Ureter (tissue), 1 donor: ENCODE measurements around a stretch of chr18.

GRCh38 chr18:57909599-57910065 is 106.5 kb upstream of the ATP8B1 start:
- PRO-cap = no peak

GRCh38 chr18:58080370-58080875 is 36.4 kb downstream of the NEDD4L start:
- PRO-cap = no peak

DNA sequence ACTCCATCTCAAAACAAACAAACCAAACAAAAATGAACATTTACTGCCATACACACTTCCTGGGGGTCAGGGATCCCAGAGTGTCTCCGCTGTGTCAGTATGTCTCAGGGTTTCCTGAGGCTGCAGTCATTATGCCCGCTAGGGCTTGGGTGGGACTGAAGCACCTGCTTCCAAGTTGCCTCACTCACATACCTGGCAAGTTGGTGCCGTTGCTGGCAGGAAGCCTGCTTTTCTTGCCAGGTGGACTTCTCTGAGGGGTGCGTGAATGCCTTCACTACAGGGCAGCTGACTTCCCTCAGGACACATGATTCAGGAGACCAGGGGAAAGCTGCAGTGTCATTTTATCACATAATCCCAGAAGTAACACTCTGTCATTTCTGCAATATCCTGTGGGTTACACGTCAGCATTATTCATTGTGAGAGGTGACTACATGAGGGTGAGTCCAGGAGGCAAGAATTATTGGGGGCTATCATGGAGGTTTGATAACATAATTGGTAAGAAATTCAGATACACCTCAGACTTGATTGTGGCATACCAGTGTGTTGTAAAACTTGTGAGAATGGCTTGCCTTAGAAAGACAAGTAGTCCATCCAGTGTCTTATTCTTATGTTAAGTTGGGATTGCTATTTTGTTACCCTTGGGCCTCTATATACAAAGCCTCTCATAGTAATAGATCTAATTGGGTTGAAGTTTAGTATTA is 44.0 kb downstream of the NEDD4L start:
- PRO-cap = no peak

DNA sequence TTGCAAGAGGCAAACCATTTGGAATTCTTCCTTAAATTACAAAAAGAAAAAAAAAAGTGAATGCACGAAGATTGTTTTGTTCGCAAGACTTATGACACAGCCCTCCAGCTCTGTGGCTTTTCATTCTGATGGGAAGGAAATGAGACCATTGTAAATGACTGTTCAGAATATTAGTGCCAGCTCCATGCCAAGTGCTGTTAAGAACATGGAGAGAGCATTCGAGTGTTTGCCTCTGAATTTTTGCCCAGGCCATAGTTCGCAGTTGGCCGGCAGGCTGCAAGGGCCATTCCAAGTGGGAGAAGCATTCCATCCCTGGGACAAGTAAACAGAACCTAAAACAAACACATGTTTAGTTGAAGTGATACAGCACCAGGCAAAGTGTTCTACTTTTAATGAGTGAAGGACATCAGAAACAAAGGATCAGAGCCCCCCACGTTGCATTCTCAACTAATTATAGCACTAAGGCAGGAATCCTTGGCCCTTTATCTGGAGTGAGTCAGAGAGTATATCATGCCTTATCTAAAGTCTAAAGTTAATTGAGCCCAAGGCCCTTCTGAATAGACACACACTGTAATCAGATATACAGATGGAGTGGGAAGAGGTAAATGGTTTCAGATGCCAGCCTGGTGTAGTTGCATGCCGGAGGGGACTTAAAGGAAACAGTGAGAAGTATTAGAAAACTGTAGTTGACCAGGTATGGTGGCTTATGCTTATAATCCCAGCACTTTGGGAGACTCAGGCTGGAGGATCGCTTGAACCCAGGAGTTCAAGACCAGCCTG is 53.2 kb downstream of the NEDD4L start:
- PRO-cap = no peak

- PRO-cap = no peak
Observed at GRCh38 chr18:58099027-58099866, 55.2 kb downstream of the NEDD4L start.

- PRO-cap = no peak
Observed at GRCh38 chr18:58204923-58205886, 161.2 kb downstream of the NEDD4L start.

- PRO-cap = no peak
Observed at GRCh38 chr18:58208266-58208706, 164.3 kb downstream of the NEDD4L start.

- PRO-cap = no peak
Observed at GRCh38 chr18:58231930-58232658, 188.1 kb downstream of the NEDD4L start.

DNA sequence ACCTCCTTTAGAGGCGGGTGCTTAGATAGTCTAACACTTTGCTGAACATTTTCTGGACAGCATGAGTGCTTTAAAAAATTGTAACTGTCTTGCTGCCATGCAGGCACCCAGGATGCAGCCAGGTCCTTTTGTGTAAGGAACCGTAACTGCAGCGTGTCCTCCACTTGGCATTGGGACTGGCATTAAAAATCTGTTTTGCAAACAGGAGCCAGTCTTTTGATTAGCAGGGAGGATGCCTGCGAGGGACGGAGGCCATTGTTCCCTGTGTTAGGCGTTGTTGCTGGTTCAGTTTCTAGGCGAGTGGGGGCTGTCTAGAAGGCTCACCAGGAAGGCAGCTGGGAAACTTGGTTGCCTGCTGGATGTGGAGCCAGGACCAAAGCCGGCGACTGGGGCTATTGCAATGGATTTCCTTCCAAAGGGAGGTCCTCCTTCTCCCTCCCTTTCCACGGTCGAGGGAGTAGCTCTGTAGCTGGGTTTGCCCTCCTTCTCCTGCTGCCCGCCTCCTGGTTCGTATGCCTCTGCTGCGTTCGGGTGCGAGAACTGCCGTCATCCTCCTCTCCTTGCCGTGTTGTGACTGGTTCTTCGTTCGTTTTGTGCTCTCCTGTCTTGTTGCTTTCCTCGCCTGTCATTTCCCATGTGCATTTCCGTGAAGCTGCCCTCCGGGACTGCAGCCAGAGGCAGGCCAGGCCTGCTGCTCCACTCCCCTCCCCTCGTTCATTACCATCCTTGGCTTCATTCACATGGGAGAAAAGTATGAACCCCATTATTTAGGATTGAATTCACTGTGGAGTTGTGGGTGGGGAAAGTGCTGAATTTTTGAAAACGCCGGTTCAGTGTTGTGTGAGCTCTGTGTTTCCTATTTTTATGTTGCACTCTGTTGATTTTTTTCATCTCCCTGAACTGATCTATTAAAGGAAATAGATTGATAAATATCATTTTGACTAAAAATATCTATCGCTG is 203.4 kb downstream of the NEDD4L start:
- PRO-cap = no peak

- PRO-cap = no peak
Observed at GRCh38 chr18:58268673-58269243, 224.7 kb downstream of the NEDD4L start.

GRCh38 chr18:58345043-58345596 is 283.8 kb downstream of the ALPK2 start:
- PRO-cap = no peak

DNA sequence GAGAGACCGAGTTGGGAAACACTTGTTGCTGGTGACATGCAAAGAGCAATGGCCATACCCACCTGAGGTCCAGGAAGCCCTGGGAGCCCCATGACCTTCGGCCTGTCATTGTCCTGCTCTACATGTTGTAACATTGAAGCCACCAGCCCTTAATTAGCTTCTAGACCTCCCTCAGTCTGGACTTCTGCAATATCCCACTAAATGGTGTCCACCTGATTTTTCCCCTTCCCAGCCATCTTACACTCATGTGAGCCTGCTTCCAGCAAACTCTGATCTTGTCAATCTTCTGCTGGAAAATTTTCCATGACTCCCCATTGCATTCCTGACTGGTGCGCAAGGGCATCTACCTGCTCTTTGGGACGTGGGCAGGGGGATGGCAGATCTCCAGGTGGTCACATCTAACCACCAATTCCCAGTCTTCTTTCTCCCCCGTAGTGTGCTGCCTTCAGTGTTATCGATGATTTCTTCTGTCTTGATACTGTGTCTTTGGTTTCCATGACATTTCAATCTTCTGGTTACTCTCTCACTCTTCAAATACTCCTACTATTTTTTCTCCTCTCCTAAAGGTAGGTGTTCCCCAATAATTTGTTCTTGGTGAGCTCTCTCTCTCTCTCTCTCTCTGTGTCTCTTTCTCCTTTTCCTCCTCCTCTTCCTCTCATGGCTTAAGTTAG is 220.7 kb downstream of the ALPK2 start:
- PRO-cap = no peak

GRCh38 chr18:58452014-58452899 is 176.6 kb downstream of the ALPK2 start:
- PRO-cap = no peak

DNA sequence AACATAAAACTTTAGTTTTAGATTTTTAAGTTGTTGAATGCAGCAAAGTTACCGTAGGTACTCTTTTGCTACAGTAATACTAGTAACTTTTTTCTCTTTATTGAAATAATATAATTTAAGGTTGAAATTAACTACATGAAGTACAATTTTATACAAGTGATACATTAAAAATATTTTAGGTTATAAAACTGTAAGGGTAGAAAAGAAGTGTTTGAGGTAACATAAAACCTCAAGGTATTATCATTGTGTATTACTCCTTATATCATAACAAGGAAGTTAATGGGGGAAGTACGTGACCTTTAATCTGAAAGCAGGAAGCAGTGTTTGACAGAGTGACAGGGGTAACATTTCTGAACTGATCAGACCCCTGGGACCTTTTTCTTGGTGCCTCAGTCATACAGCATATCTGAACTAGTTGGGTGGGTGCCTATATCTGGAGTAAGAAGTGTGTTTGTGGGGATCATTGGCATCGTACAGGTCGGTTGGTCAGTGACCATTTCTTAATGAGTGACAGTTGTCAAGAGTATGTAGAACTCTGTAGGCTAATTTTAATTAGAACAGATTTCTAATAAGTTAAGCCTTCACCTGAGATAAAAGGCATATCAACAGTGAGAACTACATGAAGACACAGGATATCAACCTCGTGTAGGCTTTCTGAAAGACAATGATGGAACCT is 43.0 kb downstream of the MALT1 start:
- PRO-cap = no peak

DNA sequence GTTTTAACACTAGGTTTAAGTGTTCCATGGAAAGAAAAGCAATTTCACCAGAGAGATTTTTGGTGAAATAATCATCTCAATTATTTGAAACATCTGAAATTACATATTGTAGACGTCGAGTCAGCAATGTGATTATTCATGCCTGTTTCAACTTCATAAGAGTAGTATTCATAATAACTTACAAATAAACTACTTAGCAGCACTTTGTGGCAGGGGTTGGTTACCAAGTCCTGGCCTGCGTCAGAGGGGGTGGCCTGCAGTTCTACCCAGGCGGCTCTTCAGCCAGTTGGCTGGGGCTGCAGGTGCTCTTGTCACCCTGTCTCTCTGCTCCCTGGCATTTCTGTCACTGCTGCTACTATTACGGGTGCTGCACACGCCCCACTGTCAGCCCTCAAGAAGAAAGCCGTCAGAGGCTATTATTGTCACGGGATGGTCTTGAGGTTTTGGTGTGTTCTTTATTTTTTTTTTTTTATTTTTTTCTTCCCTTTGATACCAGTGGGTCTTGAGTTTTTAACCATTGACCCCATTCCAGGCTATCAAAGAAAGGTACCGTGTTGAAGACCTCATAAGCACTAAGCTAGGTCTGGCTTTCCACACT is 50.5 kb downstream of the MALT1 start:
- PRO-cap = no peak

DNA sequence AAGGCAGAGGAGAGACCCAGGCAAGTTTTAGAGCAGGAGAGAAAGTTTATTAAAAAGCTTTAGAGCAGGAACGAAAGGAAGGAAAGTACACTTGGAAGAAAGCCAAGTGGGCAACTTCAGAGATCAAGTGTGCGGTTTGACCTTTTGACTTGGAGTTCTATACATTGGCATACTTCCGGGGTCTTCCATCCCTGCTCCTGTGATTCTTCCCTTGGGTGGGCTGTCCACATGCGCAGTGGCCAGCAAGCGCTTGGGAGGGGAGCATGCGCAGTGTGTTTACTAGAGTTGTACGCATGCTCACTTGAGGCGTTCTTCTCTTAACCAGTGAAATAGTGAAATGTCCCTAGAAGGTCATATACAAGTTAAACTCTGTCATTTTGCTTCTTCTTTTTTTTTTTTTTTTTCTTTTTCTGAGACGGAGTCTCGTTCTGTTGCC is 56.9 kb upstream of the ZNF532 start:
- PRO-cap = no peak

DNA sequence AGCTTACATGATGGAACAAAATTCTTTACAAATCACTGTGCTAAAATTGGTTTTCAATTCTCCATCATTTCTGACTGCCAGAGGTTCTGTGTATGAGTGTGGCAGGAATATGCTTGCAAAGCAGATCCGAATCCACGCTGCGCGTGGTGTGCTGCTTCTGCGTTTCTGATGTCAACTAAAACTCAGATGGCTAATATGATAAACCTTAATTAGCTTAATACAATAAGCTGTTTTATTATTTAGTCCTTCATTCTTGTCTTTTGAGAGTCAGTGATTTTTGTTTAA is 2.2 kb downstream of the ZNF532 start:
- PRO-cap = no peak

- PRO-cap = no peak
Observed at GRCh38 chr18:58991013-58991884, 126.6 kb downstream of the ZNF532 start.

DNA sequence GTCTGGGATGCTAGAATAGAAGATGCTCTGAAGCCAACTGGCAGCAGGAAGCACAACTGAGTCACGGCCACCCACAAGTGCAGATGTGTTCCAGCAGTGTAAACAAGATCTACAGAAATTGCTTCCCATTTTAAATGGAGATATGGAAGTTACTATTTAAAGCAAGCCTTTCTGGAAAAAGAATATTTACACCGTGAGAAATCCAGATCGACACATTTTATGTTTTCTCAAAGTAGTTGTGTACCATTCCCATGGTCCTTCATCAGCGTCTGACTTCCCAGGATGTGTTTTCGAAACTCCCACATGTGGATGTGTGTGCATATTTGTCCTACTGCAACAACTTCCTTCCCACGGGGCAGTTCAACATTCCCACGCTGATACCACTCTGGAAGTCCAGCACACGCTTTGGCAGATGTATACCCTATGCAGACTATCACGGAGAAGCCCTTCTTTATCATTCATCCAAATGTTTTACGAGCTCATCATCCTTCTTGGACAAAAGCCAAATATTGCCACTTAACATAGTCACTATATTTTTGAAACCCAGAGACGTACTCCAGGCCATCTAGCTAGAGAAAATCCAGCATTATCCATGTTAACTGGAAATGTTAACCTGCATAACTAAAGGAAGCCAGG is 131.3 kb downstream of the ZNF532 start:
- PRO-cap = no peak

DNA sequence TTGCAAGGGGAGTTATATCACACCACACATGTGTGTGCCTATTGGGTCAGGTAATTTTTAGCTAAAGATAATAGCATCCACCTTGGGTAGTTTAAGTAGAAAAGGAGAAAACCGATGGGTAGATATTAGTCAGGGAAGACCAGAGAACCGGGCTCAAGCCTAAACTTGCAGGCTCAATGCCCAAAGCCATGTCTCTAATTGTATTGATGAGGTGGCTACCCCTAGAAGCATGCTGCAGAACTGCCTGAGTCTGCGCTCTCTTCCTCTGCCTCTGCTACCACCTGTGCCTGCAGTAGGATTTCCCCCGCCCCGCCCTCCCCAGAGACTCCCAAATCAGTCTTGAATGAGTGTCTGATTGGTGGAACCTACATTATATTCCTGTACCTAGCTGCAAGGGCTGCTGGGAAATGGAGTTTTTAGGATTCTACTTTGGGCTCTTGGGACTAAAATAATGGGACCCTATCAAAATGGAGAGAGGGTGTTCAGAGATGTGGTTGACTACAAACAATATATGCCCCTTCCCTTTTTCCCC is 12.3 kb downstream of the GRP start:
- PRO-cap = no peak